HT1080 (cell line): ENCODE measurements around a stretch of chr3.

RAMPAGE:
- cytosol, long total RNA, result no peak
- long total RNA, result no peak
- nucleus, long total RNA, result no peak
Measured at GRCh38 chr3:64681070-64681793, 6.6 kb downstream of the ADAMTS9 start.

RAMPAGE:
- cytosol, long total RNA, result no peak
- long total RNA, result no peak
- nucleus, long total RNA, result no peak
Measured at GRCh38 chr3:64992575-64993290, 304.9 kb upstream of the ADAMTS9 start.

GRCh38 chr3:65401373-65401945 is 637.3 kb downstream of the MAGI1 start:
RAMPAGE:
- cytosol, long total RNA, result no peak
- long total RNA, result no peak
- nucleus, long total RNA, result no peak

DNA sequence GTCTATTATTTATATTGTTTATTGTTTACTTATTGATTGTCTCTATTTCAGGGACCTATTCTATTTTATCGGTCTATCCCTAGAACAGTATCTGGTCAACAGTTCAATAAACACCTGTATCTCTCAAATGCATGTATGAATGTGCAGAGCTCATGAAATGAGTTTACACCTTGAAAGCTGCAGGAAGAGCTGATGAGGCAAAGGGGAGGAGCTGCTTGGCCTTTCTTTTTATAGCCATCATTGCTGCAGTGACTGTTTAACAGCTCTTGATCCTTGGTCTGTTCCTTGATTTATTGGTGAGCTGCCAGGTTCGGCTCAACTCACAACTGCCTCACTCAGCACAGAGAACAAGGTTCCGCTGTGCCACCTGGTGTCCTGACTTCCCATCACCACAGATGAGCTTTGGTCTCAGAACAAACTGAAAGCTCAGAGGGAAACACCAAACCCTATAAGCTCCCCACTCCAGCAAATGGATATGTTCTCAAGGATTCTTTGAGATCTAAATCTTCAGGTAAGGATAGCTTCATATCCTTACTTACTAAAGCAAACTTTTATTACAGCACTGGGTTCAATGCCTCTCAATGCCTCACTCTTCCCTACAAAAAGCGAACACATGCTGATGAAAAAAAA is 626.1 kb downstream of the MAGI1 start:
RAMPAGE:
- cytosol, long total RNA, result no peak
- long total RNA, result no peak
- nucleus, long total RNA, result no peak

GRCh38 chr3:65607939-65608315 is 430.8 kb downstream of the MAGI1 start:
RAMPAGE:
- cytosol, long total RNA, result no peak
- long total RNA, result no peak
- nucleus, long total RNA, result no peak

RAMPAGE:
- cytosol, long total RNA, result no peak
- long total RNA, result no peak
- nucleus, long total RNA, result no peak
Measured at GRCh38 chr3:65625364-65625867, 413.3 kb downstream of the MAGI1 start.

RAMPAGE:
- cytosol, long total RNA, result no peak
- long total RNA, result no peak
- nucleus, long total RNA, result no peak
Measured at GRCh38 chr3:65714037-65714601, 324.6 kb downstream of the MAGI1 start.

DNA sequence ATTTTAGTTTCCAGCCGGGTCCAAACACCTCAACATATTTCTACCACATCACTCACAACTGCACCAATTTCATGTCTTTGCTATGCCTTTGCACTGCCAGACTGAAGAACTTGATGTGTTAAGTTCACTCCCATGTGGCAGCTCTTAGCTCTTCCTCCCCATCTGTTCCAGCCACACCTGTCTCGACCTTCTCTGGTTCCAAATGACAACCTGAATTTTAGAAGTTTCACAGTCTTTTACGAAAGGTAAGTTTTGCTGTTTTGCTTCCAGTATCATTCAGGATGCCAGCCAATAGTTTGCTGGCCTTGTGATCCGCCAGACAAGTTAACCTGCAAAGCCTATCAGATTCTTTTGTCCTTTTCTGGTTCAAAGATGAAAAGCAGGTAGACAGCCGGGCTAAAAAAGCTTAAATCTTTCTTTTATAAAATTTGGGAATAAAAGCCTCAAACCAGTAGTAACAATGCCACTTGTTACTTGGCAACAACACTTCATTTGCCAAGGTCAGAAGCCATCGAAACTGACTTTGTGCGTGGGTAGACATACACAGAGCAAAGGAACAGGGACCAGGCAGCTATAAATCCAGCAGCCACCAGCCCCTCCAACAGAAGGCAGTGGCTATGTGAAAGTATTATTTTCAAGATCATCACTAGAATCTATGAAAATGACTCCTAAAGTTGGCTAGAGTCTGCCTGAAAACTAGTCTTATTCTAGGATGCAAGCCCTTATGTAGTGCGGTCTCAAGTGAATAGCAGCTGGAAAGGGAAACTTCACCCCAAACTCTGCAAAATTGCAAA is 192.9 kb downstream of the MAGI1 start:
RAMPAGE:
- cytosol, long total RNA, result no peak
- long total RNA, result no peak
- nucleus, long total RNA, result no peak

DNA sequence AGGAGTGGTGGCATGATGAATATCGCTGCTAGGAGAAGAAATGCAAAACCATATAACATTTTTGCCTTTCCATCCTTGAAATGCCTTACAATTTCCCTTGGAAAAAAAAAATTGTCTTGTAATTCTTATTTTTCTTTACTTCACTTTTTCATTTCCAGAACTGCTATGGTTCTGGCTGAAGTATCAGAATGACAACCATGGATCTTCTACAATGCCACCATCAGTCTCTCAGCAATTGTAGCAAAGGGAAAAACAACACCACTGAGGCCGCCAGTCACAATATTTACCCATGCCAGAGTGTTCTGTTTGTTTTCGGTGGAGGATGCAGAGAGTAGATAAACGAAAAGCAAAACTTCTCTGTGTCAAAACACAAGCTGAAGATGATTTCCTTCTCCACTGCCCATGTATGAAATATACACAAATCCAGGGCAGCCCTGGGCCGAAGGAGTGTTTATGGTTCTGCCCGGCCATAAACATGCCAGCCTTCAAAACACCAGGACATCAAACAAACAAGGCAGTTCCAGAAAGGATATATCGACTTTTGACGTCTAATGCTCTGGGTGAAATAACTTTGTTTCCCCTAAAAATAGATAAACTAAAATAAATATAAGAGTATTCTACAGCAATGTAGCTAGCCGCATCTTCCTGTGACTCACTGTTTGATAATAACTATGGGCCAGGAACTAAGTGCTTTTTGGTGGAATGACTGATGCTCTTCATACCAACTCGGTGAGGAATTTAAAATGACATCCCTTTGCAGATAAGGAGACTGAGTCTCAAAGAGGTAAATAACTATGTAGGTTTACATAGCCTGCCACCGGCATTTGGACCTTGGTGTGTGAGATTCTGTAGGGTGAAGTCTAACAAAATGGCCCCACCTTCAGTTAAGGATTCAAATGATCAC is 82.9 kb downstream of the MAGI1 start:
RAMPAGE:
- cytosol, long total RNA, result no peak
- long total RNA, result no peak
- nucleus, long total RNA, result no peak

DNA sequence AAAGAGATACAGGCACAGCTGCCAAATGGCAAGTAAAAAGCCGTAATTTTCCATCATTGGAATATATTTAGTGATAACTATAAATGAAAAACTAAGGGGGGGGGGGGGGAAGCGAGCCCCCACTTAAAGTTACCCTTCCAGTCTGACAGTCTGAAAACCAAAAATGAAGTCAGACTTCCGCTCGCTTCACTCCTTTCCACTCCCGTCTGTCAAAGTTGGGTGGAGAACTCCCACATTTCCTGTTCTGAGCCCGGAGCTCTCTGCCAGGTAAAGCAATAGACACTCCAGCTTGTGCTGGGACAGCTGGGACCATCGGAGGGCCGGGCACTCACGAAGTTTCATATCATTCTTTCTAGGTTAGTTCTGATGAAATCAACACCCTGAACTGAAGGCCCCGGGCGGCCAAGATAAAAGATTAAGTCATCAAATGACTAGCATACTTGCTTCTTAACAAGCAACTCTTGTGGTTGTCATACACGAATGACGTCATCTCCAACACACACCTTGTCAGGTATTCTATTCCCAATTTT is 42.2 kb downstream of the MAGI1 start:
RAMPAGE:
- cytosol, long total RNA, result no peak
- long total RNA, result no peak
- nucleus, long total RNA, result no peak

DNA sequence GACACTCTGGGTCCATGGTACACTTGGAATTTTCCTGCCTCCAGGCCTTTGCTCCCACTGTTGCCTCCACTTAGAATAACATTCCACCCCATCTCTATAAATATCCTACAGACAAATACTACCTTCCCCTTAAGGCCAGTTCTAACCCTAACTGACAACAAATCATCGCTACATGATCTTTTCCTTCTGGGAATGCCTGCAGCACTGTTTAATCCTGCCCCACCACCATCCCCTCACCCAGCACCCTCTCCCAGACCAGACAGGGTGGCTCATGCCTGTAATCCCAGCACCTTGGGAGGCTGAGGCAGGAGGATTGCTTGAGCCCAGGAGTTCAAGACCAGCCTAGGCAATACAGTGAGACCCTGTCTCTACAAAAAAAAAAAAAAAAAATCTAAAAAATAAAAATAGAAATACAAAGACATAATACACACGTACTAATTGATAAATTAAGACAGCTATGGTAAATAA is 23.9 kb downstream of the MAGI1 start:
RAMPAGE:
- cytosol, long total RNA, result no peak
- long total RNA, result no peak
- nucleus, long total RNA, result no peak

DNA sequence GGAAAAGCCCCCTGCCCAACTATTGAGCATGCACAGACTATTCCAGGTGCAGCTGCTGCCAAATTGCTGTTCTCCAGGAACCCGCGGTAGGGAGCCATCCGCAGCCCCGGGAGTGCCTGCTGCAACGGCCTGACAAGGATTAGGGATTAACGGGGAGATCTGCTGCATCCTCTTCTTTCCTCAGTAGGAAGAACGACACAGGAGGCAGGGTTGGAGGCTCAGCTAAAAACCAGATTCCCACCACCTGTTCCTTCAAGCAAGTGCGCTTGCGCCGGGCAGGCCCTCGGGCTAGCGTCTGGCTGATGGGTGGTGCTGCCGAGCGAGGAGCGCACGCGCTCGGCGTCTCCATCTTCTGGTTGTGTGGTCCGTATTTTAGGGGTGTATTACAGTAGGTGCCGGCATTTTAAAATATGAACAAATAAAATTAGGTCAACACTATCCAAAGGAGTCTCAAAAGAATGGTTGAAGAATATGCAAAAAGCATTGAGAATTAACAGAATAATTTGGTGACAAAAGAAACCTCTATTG is 25.4 kb upstream of the SLC25A26 start:
RAMPAGE:
- cytosol, long total RNA, result no peak
- long total RNA, result no peak
- nucleus, long total RNA, result no peak

RAMPAGE:
- cytosol, long total RNA, result no peak
- long total RNA, result no peak
- nucleus, long total RNA, result no peak
Measured at GRCh38 chr3:66379132-66379551, 121.7 kb downstream of the LRIG1 start.

DNA sequence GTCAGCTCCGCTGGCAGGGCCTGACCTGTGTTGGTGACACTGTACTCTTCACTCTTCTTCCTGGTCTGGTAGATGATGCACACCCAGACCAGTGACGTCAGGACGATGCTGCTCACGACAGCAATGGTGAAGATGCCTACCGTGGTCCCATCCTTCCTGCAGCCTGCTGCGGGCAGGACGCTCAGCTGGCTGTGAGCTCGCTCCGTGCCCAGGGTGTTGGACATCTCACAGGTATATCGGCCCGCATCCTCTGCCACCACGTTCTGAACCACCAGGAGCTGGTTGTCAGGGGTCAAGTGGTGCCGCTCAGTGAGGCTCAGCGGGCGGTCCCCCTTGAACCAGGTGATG is 117.9 kb downstream of the LRIG1 start:
RAMPAGE:
- cytosol, long total RNA, result no peak
- long total RNA, result no peak
- nucleus, long total RNA, result no peak

DNA sequence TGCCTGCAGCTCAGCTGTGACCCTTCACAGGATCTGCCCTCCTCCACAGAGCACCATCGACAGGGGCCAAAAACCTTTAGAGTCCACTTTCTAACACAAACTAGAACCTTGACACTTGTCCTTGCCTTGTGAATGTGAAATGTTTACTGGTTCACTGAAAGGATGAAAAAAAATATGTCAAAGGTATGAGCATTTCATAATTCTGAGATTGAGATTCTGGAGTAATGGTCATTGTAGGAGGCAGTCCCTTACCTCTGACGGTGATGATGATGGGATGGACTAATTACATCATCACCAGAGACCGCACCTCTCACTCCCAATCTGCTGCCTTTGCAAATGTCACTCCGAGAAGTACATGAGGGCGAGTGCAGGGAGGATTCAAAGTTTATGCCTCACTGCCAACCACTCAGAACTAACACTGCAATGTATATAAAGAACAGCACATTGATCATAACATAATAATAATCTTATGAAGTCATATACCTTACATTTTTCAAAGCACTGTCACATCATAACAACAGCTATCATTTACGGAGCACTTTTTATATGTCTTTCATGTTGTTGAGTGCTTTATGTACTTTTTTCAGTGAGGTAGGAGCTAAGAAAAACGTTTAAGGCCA is 4.6 kb upstream of the LRIG1 start:
RAMPAGE:
- cytosol, long total RNA, result no peak
- long total RNA, result no peak
- nucleus, long total RNA, result no peak

DNA sequence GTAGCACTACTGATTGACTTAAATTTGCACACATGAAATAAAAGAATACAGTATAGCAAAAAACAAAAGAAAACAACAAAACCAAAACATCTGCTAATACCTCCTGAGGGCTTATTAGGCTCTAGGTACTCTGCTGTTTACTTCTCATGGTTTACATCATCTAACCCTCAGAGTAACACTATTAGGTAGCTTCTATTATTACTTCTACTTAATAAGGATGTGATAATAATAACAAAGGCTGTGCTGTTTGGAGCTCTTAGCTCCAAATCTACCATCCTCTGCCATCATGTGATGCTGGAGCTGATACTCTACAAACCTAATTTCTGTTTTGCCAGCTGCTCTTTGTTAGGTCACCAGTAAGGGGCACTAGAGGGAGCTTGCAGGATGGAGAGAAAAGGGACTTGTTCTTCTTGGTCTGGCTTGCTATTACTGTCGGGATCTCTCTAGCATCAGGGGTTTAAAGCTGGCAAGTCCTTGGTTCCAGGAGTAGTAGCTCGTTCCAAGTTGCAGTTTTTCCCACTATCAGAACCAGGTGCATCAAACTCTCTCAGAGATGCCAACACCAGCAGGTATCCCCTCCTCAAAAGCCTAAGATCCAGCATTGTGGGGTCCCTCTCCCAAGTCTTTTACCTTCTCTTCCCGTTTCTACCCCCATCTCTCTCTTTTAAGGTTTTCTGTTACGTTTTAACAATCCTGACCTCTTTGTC is 194.9 kb upstream of the KBTBD8 start:
RAMPAGE:
- cytosol, long total RNA, result no peak
- long total RNA, result no peak
- nucleus, long total RNA, result no peak

RAMPAGE:
- cytosol, long total RNA, result no peak
- long total RNA, result no peak
- nucleus, long total RNA, result no peak
Measured at GRCh38 chr3:66819789-66820193, 178.3 kb upstream of the KBTBD8 start.

DNA sequence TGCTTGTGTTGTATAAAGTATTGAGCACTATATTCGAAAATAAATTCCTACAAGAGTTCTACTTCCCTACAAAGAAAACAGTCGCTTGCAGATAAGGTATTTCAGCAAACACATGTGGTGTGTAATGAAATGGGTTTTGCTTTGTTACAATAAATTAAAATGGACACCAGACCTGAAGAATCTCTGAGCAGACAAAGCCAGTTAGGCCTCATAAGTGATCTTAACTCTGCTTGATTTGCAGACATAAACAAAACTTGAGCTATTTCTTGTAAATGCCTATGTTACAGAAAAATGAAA is 164.9 kb downstream of the SUCLG2 start:
RAMPAGE:
- cytosol, long total RNA, result no peak
- long total RNA, result no peak
- nucleus, long total RNA, result no peak

GRCh38 chr3:67536324-67536897 is 118.0 kb downstream of the SUCLG2 start:
RAMPAGE:
- cytosol, long total RNA, result no peak
- long total RNA, result no peak
- nucleus, long total RNA, result no peak

GRCh38 chr3:67653910-67654495 is 409 bp downstream of the SUCLG2 start:
RAMPAGE:
- cytosol, long total RNA, result no peak
- long total RNA, result no peak
- nucleus, long total RNA, result no peak